SK-MEL-5 (cell line): ENCODE data around the genes NTM, GLB1L3 and GLB1L2.

DNA sequence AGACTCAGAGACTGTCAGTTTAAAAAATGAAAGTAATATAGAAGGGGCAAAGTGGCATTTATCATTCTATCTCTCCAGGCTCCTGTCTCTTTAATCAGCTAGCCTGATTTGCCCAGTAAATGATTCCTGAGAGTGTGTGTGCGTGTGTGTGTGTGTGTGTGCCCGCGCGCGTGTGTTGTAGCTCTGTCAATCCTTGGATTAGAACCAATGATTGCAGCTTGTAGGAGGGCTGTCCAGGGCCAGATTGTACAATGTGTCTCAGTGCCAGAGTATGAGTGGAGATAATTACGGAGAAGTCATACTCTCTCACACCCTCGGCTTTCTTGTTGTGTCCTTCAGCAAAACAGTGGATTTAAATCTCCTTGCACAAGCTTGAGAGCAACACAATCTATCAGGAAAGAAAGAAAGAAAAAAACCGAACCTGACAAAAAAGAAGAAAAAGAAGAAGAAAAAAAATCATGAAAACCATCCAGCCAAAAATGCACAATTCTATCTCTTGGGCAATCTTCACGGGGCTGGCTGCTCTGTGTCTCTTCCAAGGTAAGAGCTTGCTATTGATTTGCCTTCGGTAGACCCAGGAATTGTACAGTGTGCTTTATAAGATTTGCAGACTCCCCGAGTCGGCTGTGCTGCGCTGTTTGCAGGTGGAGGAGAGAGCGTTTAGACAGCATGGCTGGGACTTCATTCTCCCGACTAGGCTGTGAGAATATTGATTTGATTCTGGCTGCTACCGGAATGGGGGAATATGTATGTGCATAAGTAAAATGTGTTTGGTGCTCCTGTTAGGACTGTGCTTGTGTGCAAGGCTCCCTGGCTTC lies at the start of gene NTM:
TSS of gene NTM (plus strand) at position 267 of the 818 bp plus-strand sequence.
RAMPAGE:
- cytosol, long total RNA: no peak
- long total RNA: no peak
- nucleus, long total RNA: no peak

RAMPAGE:
- cytosol, long total RNA: no peak
- long total RNA: no peak
- nucleus, long total RNA: no peak
Observed at GRCh38 chr11:132072000-132072956, 701.9 kb downstream of the NTM start.

RAMPAGE:
- cytosol, long total RNA: no peak
- long total RNA: no peak
- nucleus, long total RNA: no peak
Observed at GRCh38 chr11:132943584-132943997, 588.7 kb downstream of the OPCML start.

DNA sequence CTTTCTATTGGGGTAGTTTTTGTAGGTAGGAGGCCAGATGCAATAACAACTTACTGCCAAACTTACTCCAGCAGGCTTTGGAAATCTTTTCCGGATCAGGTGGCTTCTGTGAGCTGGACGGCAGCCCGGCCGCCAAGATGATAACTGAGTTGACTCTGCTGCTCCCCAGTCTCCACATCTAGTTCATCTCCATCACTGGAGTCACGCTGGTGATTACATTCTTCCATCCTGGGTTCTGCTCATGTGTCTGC lies 121.2 kb upstream of the OPCML start:
RAMPAGE:
- cytosol, long total RNA: no peak
- long total RNA: no peak
- nucleus, long total RNA: no peak

DNA sequence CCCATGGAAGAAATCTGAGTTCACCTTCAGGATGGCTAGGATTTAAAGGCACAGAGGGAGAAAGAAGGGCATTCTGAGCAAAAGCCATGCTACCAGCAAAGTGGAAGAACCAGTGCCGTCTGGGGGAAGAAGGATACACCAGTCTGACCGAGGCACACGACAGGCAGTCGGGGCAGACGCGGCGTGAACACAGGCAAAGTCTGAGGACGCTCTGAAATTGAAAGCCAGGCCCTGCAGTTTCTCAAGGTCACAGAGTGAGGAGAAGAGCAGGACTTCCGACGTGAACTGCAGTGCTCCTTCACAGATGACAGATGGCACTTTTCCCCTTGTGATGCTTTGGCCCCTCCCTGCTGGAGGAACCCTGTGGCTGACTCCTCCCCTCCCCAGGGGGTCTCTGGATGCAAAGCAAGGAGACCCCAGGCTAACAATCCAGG lies 19.6 kb upstream of the JAM3 start:
RAMPAGE:
- cytosol, long total RNA: no peak
- long total RNA: no peak
- nucleus, long total RNA: no peak

DNA sequence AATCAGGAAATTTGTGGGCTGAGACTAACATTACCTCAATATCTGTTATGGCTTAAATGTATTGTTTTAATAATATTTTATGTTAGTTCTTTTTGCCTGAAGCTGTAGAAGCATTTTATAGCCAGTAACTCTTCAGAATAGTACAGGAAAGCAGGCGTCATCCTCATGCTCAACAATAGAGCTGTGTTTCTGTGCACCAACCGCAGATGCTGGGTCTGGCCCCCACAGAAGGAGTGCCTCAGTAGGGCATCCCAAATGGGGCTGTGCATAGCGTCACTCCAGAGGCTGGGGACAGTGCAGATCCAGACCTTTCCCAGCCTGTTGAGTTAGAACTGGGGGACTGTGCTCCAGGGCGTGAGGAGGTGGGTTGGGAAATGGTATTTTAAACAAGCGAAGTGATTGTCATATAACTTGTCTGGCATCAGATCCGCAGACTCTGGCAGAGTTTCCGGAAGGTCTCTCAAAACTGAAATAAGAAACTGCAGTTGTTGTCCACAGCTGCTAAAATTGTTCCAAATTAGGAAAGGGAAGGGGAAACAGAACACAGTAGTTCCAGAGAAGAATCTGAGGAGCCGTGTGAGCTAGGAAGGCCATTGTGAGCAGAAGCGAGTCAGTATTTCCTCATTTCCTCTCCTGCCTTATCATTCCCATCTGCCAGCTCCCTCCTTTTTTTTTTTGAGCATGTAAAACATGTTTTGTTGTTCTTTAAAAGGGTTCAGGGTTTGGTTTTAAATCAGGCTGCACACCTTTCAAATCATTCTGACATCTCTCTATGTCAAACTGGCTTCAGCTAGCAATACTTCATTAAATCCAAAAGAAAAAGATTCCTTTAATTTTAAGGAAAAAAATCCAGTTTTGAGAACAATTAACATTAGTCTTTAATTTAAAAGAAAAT lies 52.2 kb downstream of the JAM3 start:
RAMPAGE:
- cytosol, long total RNA: no peak
- long total RNA: no peak
- nucleus, long total RNA: no peak

RAMPAGE:
- cytosol, long total RNA: no peak
- long total RNA: no peak
- nucleus, long total RNA: no peak
Observed at GRCh38 chr11:134153700-134154326, 70.0 kb downstream of the NCAPD3 start.

DNA sequence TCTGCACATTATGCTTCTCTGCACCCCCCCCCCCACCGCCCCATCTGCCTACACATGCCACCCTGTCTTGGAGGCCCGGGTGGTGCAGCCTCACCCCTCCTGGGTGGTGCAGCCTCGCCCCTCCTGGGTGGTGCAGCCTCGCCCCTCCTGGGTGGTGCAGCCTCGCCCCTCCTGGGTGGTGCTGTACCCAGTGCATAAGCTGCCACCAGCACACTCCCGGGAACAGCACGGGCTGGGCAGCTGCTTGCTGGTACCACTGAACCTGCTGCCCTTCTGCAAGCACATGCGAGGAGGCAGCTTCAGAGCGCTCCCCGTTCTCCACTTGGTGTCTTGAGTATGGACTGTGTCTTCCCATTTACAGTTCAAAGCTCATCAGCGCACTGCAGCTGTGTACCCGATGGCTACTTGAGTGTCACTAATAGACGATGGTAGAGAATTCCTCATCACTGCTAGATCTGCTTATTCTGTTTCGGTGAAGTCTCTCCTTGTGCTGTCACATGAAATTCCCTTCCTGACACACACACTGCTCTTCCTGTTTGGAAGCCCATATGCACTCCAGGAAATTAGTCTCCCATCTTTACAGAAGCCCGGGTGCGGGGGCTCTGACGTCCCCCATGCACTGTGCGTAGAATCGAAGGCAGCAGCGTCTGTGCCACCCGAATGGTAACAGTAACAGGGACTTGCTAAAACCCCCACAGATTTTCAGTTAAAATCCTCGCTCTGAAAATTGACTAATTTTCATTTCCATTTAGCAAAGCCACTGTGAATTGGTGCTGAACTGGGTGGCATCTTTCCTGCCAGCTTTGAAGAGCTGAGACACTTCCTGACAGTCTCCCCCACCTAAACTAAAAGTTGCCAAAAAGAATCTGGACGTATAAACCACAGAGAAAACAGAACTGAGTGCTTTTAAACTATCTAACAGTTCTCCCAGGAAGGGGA lies 69.0 kb downstream of the NCAPD3 start:
RAMPAGE:
- cytosol, long total RNA: no peak
- long total RNA: no peak
- nucleus, long total RNA: no peak

GRCh38 chr11:134168100-134168395 lies 55.7 kb downstream of the NCAPD3 start:
RAMPAGE:
- cytosol, long total RNA: no peak
- long total RNA: no peak
- nucleus, long total RNA: no peak

DNA sequence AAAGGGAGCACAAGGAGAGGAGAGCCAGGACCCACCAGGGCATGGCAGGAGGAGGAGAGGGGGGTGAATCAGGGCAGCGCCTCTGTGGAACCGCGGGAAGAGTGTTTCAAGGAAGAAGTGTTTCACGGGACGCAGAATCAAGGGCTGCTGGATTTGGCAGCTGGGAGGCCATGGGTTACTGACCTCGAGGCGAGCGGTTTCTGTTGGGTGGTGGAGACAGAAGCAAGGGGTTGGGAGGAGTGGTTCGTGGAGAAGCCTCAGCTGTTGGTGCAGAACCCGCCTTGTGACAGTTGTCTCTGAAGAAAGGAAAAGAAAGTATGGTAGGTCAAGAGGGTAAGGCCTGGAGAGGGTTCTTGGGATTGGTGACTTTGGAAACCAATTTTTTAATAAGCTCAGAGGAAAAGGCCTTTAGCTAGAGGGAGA lies 13.1 kb downstream of the VPS26B start:
RAMPAGE:
- cytosol, long total RNA: no peak
- long total RNA: no peak
- nucleus, long total RNA: no peak

RAMPAGE:
- cytosol, long total RNA: no peak
- long total RNA: no peak
- nucleus, long total RNA: no peak
Observed at GRCh38 chr11:134275899-134277068, at the start of gene GLB1L3. Gene GLB1L3, plus strand, starts transcription at chr11:134276379.

GRCh38 chr11:134277070-134277719 lies 1.0 kb downstream of the GLB1L3 start:
RAMPAGE:
- cytosol, long total RNA: no peak
- long total RNA: no peak
- nucleus, long total RNA: no peak

DNA sequence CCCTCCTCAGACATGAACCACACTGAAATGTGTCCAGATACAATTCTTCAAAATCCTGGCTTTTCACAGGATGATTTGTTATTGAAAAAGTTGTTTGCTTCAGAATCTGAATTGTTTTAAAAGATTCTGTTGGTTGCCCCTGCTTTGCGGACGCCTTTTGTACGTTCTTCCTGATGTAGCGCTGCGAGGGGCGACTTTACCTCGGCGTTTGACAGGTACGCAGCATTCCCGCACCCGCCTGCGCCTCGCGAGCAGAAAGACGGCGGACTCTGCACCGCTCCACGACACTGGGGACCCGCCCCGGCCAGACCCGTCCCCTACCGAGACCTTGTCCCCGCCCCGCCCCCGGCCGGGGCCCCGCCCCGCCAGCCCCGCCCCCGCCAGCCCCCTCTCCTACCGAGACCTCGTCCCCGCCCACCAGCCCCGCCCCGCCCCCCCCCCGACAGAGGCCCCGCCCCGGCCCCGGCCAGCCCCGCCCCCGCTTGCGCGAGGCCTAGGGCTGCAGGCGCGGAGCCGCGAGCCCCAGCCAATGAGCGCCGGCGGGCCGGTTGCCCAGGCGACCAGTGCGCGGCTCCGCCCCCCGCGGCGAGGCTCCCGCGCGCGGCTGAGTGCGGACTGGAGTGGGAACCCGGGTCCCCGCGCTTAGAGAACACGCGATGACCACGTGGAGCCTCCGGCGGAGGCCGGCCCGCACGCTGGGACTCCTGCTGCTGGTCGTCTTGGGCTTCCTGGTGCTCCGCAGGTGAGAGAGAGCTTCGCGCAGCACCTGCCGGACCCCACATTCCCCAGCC lies at the start of gene GLB1L2:
TSS of gene GLB1L2 (plus strand) at position 583 of the 791 bp plus-strand sequence.
RAMPAGE:
- cytosol, long total RNA: no peak
- long total RNA: no peak
- nucleus, long total RNA: no peak

DNA sequence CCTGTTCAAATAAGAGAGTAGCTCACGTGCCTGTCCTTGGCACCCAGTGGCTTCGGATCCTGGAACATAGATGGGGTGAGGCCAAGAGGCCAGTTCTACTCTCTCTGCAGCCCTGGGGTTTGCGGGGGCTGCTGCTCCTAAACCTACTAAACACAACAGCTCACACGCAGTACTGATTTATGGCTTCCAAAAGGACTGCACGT lies 13.8 kb downstream of the B3GAT1 start:
RAMPAGE:
- cytosol, long total RNA: no peak
- long total RNA: no peak
- nucleus, long total RNA: no peak

GRCh38 chr11:134851842-134852266 lies 439.8 kb upstream of the B3GAT1 start:
RAMPAGE:
- cytosol, long total RNA: no peak
- long total RNA: no peak
- nucleus, long total RNA: no peak